Tibial artery (tissue), 1 donor: ENCODE measurements around the genes VIPR1 and POMGNT2.

DNA sequence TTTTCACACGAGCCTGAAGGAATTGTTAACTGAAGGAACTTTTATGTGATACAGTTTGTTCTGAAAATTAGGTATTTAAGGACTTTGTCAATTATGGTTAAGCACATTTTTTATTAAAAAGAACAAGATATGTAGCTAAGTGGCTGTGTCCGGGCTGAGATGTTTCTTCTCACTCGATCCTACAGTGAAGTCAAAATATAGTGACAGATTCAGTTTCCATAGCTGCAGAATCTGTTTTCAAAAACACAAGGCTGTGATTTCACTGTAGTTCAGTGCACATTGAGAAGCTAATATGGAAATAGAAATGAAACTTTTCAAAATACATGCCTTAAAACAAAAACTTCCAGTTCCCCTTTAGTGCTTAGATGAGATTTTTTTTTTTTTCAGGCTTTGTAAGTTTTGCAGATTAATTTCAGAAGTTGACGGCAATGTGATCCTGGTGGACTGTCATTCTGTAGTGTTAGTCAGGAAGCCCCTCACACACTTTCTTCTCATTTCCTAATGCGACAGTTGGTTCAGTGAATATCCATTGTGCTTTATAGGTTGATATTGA is 23.9 kb upstream of the TRAK1 start:
- PRO-cap: bidirectional peak, plus-strand start at position 415 of the sequence, minus-strand start at position 171 of the sequence

- PRO-cap: no peak
These were observed 68.7 kb downstream of the TRAK1 start for GRCh38 chr3:42159551-42160516.

- PRO-cap: bidirectional peak, plus-strand start at chr3:42502643, minus-strand start at chr3:42502517
These were observed at the start of gene VIPR1 for GRCh38 chr3:42502124-42503353. Gene VIPR1, plus strand, starts transcription at chr3:42502643.

DNA sequence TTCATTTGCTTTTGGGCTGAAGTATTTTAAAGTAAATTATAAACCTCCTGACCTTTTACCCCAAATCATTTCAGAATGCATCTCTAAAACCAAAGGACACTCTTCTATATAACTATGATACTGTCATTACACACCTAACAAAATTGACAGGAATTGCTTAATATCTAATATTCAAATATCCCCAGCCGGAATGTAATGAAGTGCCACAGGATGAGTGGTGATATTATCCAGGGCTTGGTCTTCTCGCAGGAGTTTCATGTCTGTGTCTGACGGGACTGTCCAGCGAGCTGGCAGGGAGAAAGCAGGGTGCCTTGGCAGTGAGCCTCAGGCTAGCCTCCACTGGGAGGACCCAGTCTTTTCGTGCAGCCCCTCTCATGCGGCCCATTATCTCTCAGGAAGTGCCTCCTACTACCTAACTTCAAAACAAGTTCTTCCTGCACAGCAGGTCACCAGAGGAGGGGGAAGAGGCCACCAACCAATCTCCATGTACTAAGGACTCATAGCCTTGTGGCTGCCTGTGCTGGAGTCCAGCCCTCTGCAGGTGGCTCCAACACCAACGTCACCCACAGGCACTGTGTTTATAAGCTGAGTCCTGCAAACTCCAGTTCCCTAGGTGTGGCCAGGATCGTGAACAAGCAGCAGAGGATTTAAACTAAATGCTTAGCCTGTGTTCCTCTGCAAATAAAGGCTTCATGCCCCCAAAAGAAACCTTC is 4.7 kb downstream of the VIPR1 start:
- PRO-cap: no peak

DNA sequence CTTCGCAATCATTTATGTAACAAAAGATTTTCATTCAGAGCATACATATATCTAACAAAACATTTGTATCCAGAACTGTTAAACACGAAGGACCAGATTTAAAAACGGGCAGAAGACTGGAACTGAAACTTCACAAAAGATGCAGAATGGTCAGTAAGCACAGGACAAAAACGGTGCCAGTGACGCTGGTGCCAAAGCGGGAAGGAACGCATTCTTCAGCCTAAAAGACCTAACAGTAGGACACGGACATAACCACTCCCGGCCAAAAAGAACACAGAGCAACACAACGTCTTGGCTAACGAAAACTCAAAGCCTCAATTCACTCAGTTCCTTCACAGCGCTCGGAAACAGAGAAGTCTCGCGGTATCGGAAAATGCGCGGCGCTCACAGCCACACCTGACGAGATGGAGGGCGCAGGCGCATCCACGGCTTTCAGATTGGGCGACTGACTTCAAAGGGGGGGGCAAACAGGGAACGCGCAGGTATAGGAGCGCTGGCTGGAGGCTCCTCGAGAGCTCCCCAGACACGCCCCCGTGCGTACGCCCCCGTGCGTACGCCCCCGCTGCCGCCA is 386 bp upstream of the NKTR start:
- PRO-cap: bidirectional peak, plus-strand start at position 459 of the sequence, minus-strand start at position 308 of the sequence; bidirectional peak, plus-strand start outside the sequence, minus-strand start at position 525 of the sequence

GRCh38 chr3:42780263-42780734 is 7.2 kb upstream of the CCDC13 start:
- PRO-cap: no peak

GRCh38 chr3:42800989-42801696 is 3.1 kb downstream of the HIGD1A start:
- PRO-cap: no peak

DNA sequence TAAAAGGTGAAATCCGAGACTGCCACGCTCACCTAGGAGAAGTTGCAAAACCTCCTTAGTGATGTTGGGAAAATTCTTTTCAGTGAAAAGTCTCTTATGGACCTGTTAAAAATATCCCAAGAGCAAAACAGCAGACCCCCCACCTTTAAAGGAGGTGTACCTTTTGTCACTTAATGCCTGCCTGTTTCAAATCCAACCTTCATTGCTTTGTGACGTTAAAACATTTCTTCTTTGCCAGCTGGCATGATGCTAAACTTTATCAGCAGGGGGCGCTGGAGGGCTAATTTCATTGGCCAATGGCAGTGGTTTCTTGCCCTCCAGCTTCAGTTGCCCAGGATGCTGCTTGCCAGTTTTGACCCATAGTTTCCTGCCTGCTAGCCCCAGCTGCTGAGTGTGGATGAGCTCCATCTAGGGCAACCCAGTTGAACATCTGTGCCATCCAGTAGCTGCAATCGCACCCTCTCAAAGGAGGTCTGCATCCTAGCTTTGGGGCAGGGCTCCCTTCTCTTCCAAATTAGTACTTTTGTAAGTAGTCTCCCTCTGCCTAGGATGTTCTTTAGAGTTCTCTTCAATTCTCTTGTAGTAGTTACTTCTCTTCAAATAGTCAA is 22.0 kb downstream of the ACKR2 start:
- PRO-cap: no peak

DNA sequence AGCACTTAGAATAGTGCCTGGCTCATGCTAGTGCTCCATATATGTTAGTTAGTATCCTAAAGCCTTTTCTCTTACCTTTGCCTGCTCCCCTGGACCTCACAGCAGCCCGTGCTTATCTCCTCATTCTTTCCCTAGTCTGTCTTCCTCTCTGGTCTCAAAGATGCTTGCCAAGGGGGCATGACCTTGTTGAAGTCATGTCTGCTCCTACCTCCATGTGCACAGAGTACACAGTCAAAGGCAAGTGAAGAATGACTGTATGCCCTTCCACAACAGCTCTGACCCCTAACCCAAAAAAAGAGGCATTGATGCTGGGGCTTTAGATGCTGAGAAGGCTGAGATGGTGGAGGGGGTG is 740 bp upstream of the CYP8B1 start:
- PRO-cap: no peak

GRCh38 chr3:43086456-43087279 is 19.2 kb downstream of the POMGNT2 start:
- PRO-cap: no peak

DNA sequence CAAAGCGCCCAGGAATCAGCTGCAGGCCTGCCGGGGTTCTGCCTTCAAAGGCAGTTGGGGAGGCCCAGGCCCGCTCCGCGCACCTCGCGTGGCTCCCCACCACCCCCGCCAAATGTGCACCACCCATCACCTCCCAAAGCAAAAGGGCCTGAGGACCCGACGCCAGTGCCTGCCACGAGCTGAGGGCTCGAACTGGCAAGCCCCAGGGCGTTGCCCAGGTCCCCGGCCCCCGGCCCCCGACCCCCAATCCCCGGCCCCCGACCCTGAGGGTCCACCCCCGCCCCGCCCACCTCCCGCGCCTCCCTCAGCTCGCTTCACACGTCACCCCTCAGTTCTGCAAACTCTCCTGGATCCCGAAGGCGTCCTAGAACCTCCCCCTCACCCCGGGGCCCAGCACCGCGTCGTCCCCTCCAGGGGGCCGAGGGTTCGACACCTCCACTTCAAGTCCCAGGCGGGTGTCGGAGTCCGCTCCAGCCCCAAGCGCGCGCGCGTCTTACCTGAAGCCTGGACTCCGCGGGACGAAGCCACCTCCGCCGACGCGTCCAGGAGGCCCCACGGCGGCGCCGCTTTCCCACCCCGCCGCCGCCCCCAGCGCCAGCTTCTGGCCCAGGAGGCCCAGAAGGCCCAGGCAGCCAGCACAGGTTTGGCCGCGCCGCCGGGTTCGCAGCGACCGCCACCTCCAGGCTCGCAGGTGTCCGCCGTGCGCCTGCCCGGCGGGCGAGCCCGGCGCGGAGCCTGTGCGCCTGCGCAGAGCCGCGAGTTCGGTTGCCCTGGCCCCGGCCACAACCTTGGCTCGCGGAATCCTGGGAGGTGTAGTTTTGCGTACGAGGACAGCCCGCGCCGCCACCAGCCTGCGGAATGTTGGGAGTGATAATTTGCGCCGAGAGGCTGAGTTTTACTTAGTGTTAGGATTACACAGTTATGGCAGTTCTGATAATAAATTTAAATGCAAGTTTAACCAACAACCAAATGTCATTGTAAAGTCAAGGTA is at the start of gene POMGNT2:
Gene POMGNT2 (minus strand): TSS at position 741 of the 991 bp plus-strand sequence.
- PRO-cap: unidirectional peak, plus-strand start at position 331 of the sequence; unidirectional peak, minus-strand start at position 406 of the sequence; unidirectional peak, minus-strand start at position 694 of the sequence

- PRO-cap: no peak
These were observed 61.4 kb downstream of the SNRK start for GRCh38 chr3:43347500-43348318.

DNA sequence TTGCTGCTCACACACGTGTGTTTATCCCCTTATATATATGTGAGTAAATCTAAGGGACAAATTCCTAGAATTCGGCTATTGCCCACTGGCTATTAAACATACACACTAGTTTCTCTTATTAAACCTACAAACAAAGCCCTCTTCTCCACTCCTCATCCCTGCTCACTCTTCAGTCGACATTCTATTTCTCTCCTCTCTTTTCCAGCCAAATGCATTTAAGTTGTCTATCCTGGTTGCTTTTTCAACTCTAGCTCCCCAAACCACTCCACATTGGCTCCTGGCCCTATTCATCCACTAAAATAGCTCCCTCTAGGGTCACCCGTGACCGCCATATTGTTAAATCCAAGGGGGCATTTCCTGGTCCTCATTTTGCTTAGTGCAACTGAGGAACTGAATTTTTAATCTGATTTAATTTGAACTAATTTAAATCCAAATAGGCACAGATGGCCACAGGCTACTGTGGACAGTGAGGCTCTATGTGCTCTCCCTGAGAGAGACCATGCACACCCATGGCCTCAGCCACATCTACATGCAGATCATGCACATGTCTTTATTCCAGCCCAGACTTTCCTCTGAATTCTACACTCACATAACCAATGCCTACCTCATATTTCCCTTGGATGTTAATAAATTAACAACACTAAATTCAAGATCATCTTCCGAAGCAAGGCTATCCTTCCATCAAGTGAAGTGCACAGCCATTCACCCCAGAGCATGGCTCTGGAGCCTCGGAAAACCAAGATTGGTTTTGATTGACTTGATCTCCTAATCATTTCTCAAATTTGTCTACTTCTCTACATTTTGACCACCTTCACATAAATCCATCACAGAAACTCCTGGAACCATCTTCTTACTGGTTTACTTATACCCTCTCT is 106.5 kb downstream of the SNRK start:
- PRO-cap: no peak

GRCh38 chr3:43413454-43414293 is 127.3 kb downstream of the SNRK start:
- PRO-cap: no peak

- PRO-cap: no peak
These were observed 136.9 kb downstream of the SNRK start for GRCh38 chr3:43423363-43423604.

GRCh38 chr3:43719802-43720520 is 29.2 kb downstream of the ABHD5 start:
- PRO-cap: no peak

DNA sequence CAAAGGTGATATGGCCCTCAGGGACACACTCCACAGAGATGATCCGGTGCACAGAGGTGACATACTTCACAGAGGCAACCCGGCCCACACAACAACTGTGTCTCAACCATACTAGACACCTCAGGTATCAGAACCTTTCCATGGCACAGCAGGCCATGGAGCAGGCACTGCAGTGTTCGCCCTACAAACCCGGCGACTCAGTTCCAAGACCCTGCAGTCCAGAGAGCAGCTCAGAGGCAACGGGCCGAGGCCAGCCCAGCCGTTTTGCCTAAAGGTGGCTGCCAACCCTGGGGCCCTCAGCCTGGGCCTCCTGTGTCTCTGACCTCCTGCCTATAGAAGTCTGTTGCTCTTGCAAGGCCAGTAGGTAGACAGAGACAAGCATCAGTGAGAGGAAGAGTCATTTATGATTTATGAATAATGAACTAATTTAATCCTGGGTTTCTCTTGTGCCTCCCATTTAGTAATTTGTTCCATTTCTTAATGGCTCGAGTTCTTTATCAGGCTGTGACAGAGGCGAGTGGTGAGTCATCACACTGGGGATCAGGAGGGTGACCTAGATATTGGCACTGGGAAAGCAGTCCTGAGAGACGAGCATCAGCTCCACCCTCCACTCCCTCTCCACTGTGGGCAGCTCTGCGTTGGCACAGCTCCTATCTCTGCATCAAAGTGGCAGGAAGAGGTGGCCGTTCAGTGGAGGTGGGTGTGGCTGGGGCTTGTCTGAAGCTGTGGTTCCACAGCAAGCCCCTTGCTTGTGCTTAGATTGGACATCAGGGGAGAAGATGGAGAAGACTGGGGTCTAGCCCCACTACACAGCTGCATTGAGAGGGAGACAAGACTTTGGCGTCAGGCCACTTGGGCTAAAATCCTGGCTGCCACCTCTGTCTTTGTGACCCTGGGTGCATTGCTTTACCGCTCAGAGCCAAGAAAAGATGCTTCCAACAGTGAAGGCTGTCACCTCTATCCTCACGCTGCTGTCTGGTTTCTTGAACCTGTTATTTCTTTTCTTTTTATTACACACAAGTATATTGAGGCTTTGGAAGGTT is 79.9 kb downstream of the ABHD5 start:
- PRO-cap: no peak

DNA sequence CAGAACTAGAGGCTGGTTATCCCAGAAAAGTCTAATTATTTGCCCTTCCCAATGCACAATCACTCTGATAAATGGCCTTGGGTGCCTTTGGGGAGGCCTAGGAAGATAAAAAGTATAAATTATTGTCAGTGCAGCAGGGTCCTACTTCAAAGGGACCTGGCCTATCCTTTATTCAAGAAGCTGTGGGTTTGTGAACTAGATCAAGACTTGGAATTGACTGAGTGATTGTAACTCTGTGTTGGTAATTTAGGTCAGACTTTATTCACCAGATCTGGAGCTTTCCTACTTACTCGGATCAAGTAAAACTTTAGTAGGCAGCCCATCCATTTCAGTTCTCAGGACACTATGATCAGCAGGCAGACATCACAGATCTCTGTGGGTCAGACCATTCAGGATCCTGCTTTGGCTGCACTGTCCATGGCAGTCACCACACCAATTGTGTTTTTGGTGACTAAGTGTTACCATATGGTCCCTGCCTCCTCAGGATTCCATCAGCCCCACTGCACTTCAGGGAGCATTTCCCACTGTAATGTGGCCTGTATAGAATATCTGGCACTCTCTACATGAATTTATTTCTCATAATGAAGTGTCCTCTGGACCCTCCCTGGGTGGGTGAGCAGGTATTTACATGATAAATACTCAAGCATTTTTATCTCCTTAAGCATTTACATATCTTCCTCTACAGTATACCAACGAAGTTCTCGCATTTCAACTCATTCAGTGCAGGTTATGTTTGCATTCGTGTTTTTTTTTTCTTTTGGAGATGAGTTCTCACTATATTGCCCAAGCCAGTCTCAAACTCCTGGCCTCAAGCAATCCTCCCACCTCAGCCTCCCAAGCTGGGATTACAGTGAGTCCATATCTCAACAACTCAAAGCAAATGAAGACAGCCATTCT is 41.3 kb downstream of the ZNF445 start:
- PRO-cap: no peak

DNA sequence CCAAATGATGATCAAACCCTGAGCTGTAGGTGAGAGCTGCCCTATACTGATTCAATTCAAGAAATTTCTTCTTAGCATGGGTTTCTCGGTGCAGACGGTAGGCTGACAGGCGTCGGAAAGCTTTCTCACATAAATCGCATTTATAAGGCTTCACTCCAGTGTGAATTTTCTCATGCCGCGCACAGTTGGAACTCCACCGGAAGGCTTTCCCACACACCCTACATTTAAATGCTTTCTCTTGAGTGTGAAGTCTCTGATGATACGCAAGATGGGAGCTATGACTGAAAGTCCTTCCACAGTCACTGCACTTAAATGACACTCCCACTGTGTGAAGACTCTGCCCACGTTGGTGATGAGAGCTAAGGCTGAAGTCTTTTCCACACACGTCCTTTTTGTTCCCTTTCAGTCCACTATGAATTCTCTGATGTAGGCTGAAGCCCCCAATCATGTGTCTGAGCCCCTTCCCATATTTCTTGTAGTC is 29.5 kb downstream of the ZNF445 start:
- PRO-cap: no peak

DNA sequence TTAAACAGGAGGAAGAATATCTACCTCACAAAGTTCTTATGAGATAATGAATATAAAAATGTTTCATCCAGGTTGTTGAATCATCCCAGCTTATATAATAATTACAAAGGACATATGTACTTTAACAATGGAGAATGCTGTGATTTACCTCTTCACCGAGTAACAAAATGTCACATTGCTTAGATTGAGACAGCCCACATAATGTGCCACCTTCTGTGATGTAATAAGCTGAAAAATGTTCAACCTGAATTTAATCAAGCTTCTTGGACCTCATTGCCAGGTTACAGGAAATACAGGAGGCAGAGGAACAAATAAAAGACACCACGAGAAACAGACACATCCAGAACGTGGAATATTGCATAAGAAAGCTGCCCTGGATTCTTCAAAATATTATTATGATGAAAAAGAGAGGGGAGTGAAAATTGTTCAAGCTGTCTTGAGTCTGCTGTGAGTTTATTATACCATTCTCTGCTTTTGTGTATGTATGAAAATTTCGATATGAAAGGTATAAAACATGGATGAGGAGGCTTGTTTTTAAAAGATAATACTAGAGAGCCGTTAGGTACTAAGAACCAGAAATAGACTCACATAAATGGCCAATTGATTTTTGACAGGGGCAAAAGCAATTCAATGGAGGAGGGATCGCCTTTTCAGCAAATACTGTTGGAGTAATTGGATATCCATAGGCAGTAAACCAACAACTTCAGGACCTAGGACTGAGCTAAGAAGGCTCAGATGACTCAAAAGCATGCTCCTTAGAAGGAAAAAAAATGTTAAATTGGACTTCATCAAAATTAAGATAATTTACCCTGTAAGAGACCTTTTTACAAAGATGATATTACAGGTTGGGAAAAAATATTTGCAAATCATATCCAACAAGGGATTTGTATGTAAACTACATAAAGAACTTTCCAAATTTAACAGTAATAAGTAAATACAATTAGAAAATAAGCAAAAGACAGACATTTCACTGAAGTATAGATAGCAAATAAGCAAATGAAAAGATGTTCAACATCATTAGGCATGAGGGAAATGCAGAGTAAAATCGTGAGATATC is 2.0 kb upstream of the ZNF35 start:
- PRO-cap: no peak